Colic lymph node (tissue), 1 donor: ENCODE results near the genes SERPINB3, SERPINB10, TMX3, DOK6 and CNDP1.

- PRO-cap: no peak
These were observed at the start of gene SERPINB3 for GRCh38 chr18:63661731-63662055. Gene SERPINB3 (minus strand): TSS chr18:63661893.

GRCh38 chr18:63907821-63908052, at the start of gene SERPINB10:
Gene SERPINB10 (plus strand): TSS chr18:63907958.
- PRO-cap: no peak

DNA sequence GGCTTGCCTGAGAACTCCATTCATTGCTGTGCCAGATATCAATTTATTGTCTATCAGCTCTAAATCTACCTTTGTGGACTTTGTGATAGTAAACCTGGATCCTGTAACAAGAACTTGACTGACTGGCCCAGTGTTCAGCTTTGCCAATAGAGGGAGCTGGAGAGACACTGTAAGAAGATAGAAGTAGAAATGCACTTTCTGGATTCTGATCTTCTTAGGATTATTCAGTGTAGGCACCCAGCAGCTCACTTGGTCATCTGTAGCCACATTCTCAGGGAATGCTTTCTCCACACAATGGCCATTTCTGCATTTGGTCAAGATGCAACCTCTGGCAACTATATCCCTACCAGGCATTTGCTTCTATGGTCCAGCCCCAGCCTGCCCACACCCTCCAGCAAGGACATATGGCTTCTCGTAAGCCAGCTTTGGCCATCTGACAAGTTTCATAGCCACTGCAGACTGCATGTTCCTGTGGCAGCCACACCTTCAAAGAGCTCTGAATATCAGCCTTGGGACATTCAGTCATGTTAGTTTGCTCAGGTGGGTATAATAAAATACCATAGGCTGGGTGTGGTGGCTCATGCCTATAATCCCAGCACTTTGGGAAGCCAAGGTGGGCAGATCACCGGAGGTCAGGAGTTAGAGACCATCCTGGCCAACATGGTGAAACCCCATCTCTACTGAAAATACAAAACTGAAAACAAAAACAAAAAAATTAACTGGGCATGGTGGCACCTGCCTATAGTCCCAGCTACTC, 6.0 kb upstream of the SERPINB8 start:
- PRO-cap: no peak

- PRO-cap: bidirectional peak, plus-strand start at chr18:67517033, minus-strand start at chr18:67516718
These were observed 417 bp upstream of the DSEL start for GRCh38 chr18:67516825-67517449.

DNA sequence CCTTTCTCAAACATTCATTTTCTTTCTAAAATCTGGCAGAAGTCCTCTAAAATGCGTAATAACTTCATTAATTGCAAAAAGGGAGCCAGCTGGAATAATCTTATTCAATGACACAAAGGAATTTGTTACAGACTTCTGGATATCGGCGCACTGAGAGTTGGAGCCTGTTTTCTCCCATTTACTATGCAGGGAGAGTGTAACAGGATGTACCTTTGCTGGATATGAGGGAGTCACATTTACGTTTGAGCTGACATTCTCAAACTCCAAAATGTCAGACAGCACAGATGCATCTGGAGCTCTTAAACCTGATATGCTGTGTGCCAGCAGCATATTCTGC, 275.3 kb downstream of the TMX3 start:
- PRO-cap: no peak

- PRO-cap: bidirectional peak, plus-strand start at chr18:68715216, minus-strand start at chr18:68715063
These were observed at the start of gene TMX3 for GRCh38 chr18:68714182-68715482. Gene TMX3 (minus strand): TSS chr18:68715108.

DNA sequence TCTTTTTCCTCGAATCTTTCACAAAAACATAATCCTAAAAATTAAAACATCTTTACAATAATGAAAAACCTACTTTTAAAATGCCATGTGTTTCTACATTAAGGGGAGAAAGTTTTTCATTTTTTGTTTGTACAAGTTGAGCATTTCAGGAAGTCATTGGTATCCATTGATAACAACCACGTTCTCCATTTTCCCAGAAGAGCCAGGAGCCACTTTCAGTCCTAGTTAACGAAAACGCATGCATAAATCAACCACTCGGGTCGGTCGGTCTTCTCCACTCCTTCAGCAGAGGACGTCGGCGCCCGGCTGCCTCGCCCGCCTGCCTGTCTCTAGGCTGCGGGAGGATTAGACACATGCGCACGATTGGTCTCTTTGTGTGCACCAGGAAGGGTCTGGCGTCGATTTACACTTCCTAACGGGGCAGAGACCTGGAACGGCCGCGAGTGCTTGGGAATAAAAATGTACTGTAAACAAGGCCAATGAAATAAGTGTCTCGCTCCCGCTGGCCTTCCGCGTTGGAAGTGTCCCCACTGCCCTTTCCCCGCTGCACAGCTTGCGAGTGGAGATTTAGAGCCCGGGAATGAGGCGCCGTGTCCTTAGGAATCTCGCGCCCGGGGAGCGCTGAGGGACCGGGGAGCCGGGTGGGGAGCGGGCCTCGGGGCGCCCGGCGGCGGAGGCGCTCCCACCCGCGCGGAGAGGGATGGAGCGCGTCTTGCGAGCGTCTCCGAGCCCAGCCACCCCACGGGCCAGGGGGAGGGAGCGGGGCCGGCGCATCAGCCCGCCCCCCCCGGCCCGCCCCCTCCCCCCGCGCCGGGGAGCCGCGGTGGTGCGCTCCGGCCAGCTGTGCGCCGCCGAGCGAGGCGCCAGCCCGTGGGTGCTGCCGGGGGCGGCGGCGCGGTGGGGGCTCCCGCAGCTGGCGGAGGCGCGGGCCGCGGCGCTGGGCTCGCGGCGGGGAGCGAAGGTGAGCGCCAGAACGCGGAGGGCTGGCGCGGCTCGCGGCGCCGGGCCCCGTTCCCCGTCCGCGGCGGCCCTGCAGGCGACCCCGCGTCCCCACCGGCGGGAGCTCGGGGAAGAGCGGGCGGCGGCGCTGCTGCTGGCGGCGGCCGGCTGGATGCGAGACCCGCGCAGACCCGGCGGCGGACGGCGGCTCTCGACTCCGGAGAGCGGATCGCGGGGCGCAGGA, at the start of gene DOK6:
Gene DOK6, plus strand, starts transcription at position 844 of the 1,183 bp plus-strand sequence.
- PRO-cap: bidirectional peak, plus-strand start at position 408 of the sequence, minus-strand start at position 279 of the sequence; bidirectional peak, plus-strand start at position 912 of the sequence, minus-strand start at position 714 of the sequence

DNA sequence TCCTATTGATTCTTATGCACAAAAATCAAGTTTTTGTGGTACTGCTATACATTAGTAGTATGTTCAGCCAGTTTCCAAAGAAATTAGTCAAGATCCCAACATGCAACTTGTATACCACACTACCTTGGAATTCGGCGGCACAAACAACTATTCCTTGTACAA, 798 bp upstream of the SOCS6 start:
- PRO-cap: no peak

- PRO-cap: no peak
These were observed 447.5 kb upstream of the NETO1 start for GRCh38 chr18:73315331-73315674.

DNA sequence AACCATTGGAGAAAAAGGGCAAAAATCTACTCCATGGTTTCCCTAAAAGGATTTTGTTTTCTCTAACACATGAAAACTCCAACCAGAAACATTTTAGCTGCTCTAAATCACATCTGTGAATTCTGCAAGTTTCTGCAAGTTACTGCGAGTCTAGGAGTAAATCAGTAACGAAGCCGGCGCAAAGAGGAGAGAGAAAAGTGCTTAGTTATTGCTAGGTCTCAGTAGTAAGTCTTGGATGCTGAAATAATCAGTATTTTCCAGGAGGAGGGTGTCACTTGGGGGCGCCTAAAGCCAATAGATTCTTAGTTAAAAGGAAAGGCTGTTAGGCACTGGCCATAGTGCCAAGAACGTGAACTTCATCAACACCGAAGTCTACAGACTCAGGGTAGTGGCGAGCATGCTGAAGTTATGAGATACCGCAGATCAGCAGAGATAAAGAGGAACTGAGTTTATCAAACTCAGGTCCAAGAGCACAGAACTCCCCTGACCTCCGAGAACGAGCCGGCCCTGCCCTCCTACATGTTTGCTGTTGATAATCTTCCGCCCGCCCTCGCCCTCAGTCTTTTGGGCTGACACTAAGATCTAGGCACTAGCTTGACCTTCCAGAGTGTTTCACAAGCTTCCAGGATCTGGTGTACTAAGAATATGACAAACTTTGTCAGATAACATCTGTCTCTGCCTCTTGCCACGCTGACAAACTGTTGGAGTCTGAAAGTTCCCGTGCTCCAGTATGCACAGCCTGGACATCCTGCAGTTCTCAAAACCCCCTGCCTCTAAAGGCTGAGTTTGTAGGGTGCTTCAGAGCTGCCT, 49.3 kb downstream of the CYB5A start:
- PRO-cap: no peak

- PRO-cap: no peak
These were observed 21.0 kb downstream of the DIPK1C start for GRCh38 chr18:74436065-74436640.

GRCh38 chr18:74501037-74501933, 5.1 kb downstream of the CNDP2 start:
- PRO-cap: no peak

DNA sequence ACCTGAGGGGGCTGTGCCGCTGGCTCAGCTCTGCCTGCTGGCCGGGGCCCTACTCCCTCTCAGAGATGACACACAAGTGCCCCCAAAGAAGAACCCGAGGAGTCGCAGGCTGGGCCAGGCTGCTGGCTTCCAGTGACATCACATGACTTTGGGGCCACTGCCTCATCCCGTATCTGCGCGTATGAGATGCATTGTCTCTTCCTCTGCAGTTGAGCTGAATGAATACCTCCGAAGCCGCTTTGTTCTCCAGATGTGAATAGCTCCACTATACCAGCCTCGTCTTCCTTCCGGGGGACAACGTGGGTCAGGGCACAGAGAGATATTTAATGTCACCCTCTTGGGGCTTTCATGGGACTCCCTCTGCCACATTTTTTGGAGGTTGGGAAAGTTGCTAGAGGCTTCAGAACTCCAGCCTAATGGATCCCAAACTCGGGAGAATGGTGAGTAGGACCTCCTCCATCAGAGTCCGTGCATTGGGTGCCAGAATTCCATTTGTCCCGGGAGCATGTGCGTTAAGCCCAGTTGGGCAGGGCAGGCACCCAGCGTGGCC, at the start of gene CNDP1:
Gene CNDP1, plus strand, starts transcription at position 249 of the 550 bp plus-strand sequence.
- PRO-cap: no peak

DNA sequence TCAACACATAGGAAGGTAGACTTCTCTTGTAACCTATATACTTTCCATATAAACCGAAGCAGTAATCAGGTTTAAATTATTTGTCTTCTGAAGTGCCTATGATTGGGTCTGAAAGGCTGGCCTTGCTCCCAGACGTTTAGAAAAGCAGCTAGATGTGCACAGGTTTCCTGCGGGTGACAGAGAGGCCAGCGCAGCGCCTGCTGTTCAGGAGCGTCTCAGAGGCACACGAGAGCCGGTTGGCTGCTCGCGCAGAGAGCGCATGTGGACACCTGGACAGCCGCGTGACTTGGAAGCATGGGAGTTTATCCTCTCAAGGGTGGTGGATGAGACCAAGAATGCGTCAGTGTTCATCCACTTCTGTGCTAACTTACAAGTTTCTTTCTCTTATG, 303.7 kb downstream of the PTGR3 start:
- PRO-cap: no peak

- PRO-cap: unidirectional peak, minus-strand start at chr18:75064229
These were observed 144.5 kb downstream of the PTGR3 start for GRCh38 chr18:75064167-75065026.

GRCh38 chr18:75207306-75207879, 1.5 kb downstream of the PTGR3 start:
- PRO-cap: bidirectional peak, plus-strand start at chr18:75207917, minus-strand start at chr18:75207744

DNA sequence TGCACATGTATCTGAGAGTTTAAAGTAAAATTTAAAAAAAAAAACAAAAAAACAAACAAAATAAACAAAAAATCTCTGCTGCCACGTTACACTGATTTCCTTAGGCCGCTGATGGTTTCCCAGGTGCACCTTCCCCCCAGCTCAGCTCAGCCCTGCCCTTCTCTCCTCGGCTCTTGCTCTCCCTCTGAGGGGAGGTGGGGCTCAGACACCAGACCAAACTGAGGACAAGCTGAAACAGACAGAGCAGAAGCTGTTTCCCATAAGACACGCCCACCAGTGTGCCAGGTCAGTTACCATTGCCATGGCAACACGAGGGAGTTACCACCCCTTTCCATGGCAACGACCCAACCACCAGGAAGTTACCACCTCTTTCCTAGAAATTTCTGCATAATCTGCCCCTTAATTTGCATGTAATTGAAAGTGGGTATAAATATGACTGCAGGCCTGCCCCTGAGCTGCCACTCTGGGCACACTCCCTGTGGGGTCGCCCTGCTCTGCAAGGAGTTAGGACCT, 120.8 kb upstream of the SMIM21 start:
- PRO-cap: unidirectional peak, minus-strand start at position 220 of the sequence

DNA sequence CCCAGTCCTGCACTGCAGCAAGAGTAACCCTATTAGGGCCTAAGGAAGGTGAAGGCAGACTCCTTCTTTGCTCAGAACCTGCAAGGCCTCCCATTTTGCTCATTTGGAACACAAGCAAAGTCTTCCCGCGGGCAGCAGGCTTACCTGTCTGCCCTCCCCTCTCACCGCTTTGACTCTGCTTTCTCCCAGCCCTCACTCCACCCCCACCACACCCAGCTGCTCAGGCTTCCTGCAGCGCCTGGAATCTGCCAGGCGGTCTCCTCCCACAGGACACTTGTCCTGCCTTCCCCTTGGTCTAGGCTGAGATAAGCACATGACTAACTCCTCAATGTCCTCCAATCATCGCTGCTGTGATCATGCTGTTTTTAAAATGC, 430.1 kb downstream of the ZNF516 start:
- PRO-cap: no peak

DNA sequence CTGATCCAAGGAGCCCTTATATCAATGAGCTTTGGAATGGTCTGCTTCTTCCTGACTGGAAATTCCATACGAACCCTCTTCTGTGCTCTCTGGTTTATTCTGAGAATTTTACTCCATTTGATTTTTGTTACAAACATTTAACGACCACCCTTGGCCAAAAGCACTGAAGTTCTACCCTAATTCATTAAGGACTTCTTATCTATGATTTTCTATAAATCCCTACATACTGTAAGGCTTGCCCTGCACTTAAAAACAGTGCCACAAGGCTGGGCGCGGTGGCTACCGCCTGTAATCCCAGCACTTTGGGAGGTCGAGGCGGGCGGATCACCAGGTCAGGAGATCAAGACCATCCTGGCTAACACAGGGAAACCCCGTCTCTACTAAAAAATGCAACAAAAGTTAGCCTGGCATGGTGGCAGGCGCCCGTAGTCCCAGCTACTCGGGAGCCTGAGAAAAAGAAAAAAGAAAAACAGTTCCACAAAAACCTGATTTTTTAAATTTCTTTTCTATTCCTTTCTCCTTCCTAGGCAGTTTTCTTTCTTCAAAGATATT, 24.5 kb downstream of the ZNF516 start:
- PRO-cap: no peak

DNA sequence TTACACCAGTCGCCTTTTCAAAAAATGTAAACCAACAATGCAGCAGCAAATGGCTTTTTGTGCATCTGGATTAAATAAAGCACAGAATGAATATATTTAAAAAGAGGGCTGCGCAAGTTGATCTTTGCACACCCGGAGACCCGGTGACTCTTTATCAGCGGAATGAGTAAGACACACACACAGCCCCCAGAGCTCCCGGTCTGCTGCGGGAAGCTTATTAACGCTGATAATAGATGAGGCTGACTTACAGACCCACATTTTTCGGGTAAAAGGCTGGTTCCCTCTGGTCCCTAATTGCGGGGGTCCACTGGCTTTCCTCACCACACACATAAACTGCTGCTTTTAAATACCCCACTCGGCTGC, 1.2 kb downstream of the ZNF516 start:
- PRO-cap: no peak